ENCODE results near the genes IL36G and IL36RN.

DNA sequence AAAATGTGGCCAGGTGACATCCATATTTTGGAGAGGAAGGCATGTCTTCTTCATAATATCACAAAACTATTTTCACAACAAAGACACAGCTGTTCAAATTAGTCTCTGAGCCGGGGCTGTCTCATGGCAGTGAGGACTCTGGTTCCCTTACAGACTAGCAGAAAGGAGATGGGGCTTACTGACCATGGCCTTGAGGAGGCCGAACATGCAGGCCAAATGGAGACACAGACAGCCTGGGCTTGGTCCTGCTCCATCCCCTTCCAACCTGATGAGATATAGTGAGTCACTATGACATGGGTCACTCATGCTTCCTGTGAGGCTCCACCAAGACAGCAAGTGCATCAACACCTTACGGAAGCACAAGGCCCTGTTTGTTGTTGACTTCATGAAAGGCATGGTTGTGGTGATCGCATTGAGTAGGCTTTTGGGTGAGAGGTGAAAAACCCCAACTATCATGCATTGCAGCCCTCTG lies 9.8 kb downstream of the IL37 start:
- PRO-cap, 2 experiments = no peak in any of the 2 experiments

- PRO-cap, 2 experiments = no peak in any of the 2 experiments
Measured at GRCh38 chr2:112924772-112925345, 13.9 kb downstream of the IL37 start.

DNA sequence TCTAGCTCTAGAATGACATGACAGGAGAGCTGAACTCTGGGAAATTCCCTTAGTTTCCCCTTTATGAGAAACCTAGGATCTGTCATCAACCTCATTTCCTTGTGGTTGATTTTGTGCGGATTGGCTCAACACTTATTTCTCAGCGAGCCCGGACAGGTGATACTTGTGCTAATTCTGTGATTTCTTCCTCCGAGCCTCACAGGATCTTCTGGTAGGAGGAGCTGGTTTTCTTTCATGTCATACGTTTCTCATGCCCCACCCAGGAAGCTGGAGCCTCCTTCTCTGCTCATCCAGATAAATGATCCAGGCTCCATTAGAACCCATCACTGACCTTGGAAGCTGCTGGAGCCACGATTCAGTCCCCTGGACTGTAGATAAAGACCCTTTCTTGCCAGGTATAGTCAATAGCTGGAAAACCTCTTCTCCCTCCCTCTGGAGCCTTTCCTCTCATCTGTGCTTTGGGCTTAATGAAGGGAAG lies at the start of gene IL36G:
Gene IL36G (plus strand): TSS at position 323 of the 478 bp plus-strand sequence.
- PRO-cap, 2 experiments = no peak in any of the 2 experiments

DNA sequence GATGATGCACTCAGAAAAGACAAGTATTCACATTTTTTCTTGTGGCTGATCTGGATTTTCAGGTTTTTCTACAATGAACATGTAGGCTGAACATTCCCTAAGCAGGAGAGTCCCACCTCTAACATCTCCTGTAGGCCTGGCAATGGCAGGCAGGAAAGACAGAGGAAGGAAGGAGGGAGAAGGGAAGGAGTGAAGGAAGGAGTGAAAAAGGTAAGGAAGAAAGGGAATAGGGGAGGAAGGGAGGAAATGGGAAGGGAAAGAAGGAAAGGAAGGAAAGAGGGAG lies 523 bp upstream of the IL36RN start:
- PRO-cap, 2 experiments = no peak in any of the 2 experiments

DNA sequence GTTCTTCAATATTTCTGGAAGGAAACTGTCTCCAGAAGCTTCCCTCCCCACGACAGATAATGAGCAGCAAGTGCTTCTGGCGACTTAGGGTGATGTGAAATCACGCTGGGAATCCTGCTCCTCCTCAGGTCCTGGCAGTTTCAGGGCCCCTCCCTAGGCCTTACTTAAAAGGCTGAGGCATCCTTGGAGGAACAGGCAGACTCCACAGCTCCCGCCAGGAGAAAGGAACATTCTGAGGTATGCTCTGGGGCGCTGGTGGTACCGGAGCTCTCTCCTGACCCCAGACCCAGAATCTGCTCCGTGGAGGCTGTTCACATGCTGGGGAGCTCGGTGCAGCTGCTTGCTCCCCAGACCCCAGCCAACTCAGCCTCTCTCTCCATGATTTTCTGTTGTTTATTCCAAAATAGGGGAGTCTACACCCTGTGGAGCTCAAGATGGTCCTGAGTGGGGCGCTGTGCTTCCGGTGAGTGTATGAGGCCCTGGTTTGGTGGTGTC lies at the start of gene IL36RN:
Gene IL36RN (plus strand): TSS at position 194 of the 495 bp plus-strand sequence.
- PRO-cap, 2 experiments = no peak in any of the 2 experiments

GRCh38 chr2:113078327-113078794 lies 10.6 kb downstream of the IL1F10 start:
- PRO-cap, 2 experiments = no peak in any of the 2 experiments

GRCh38 chr2:113088618-113088950 lies 20.8 kb downstream of the IL1F10 start:
- PRO-cap, 2 experiments = no peak in any of the 2 experiments

- PRO-cap, 2 experiments = no peak in any of the 2 experiments
Measured at GRCh38 chr2:113128239-113129113, 1.1 kb downstream of the IL1RN start.

- PRO-cap, 2 experiments = no peak in any of the 2 experiments
Measured at GRCh38 chr2:113157920-113158442, 15.8 kb upstream of the PSD4 start.

- PRO-cap, 2 experiments = no peak in any of the 2 experiments
Measured at GRCh38 chr2:113158443-113158872, 15.3 kb upstream of the PSD4 start.

GRCh38 chr2:113158886-113159521 lies 14.8 kb upstream of the PSD4 start:
- PRO-cap, 2 experiments = no peak in any of the 2 experiments

GRCh38 chr2:113212213-113213072 lies 38.7 kb downstream of the PSD4 start:
- PRO-cap, 2 experiments = peak in 1 of 2 experiments; most common plus-strand start chr2:113212793 (in 1); most common minus-strand start chr2:113212717 (in 1)

DNA sequence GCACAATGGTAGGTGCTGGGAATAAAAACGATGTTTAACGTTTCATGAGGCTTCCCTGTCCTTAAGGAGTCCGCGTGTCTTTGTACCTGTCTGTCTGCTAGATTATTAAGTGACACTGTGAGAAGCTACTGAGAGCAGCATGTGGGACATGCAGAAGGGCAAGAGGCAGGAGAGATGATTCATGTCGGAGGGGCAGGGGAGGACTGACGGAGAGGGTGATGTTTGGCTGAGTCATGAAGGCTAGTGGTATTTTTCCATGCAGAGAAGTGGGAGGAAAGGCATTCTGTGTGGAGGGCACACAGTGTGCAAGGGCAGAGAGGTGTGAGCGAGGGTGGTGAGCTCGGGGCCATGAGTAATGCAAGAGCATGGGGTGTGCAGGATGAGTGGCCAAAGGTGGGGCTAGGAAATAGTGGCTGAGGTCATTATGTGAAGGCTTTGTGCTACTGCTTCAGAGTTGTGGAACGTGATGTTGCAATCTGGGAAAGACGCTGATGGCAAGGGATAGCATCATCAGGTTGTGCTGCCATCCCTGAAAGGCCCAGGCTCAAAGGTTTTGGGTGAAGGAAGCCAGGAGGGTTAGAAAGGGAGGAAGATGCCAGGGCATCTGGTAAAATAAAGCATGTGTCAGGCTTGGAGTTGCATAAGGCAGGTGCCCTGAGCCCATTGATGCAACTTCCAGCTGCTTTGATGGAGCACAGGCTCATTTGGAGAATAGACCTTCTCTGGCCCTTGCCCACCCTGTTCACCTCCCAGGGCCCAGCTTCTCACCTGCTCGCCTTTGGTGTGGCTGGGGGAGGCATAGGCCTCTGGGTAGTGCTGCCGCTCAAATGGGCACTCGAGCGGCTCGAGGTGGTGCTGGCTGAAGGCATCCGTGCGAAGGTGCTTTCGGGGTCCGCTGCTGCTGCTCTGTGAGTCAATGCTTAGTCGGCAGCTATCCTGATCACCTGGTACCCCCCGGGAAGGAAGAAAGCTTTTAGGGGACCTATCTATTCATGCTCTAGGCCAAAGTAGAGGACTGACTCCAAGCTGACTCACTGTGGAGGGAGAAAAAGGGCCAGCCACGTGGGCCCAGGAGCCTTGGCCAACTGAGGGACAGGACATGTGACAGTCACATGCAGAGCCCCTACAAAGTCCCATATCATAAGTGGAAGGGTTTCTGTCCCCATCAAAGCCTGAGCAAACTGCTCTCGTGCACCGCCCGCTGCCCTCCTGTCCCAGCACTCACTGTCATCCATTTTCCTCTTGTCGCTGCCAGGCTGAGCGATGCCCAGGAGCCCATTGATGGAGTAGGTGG lies 37.5 kb downstream of the PAX8 start:
- PRO-cap, 2 experiments = peak in 1 of 2 experiments; most common plus-strand start position 474 of the sequence (in 1); most common minus-strand start position 205 of the sequence (in 1)

DNA sequence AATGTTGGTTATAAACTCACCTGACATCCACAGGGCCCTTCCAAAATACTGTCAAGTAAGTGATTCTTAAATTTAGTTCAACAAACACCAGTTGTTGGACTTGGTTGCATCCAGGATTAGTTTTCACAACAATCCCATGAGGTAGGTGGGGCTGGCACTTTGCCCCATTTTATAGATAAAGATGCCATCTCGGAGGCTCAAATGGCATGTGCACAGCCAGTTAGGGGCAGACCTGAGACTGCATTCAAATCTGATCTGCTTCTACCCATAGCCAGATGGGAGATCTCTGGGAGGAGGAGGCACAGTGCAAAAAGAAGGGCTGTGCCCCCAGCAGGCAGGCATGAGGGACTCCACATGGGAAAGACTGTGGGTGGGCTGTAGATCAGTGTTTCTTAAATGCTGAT lies 15.3 kb downstream of the PAX8 start:
- PRO-cap, 2 experiments = no peak in any of the 2 experiments

GRCh38 chr2:113264155-113265378 lies 14.2 kb downstream of the PAX8 start:
- PRO-cap, 2 experiments = no peak in any of the 2 experiments

GRCh38 chr2:113843301-113843759 lies 46.6 kb upstream of the ACTR3 start:
- PRO-cap, 2 experiments = no peak in any of the 2 experiments

- PRO-cap, 2 experiments = no peak in any of the 2 experiments
Measured at GRCh38 chr2:113921366-113922593, 31.9 kb downstream of the ACTR3 start.

DNA sequence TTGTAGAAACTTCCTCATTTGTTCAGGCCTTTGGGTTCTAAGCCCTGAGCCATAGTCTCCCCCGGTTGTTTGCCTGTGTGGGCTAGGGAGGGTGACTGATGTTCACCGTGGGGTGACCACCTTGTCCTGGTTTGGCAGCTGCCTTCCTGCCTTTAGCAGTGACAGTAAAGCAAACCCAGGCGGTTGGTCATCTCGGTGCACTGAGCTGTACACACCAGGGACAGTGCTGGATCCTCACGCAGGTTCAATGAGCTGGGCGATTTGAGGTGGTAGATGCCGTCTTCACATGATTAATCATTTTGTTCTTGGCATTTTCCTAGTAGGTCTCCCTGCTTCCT lies 88.4 kb downstream of the ACTR3 start:
- PRO-cap, 2 experiments = no peak in any of the 2 experiments

DNA sequence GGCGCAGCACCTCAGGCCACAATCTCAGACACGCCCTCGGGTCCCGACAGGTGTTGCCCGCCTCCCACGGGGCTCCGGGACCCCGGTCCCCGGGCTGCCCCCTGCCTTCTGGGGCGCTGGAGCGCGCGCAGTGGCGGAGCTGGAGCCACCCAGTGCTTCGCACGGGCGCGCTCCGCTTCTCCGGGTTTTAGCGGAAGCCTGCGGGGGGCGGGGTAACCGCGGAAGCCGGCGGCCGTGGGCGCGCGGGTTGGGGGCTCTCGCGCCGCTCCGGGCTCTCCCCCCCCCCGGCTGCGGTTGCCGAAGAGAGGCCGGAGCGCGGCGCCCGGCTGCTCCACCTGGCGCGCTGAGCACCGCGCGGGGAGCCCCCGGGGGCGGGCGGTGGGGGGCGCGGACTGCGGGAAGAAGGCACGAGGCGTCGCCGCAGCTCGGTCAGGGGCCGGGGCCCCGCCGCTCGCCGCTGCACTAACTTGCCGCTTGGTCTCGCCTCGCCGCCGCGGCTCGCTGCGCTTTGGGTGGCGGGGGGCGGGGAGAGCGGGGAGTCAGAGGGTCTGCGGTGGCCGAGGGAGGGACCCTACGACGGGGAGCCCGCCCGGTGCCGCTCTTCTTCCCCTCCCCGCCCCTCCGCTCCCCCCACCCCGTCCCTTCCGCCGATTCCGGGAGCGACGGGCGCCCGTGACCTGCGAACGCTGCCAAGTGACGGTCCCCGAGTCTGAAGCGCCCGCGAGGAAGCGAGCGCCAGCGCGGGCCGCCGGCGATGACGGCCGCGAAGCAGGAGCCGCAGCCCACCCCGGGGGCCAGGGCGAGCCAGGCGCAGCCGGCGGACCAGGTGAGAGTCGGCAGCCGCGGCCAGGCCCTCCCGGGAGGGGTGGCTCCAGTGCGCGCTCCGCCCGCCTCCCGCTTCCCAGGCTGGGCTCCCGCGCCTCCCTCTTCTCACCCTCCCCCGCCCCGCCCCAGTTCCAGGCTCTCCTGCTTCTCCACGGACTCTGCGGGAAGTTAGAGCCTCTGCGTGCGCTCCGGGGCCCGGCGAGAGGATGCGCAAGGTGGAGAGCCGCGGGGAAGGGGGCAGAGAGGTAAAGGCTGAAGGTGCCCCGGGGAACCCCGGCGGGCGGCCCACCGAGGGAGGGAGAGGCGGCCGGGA lies 719.1 kb downstream of the DPP10 start:
- PRO-cap, 2 experiments = no peak in any of the 2 experiments

GRCh38 chr2:115360698-115361058 lies 918.2 kb downstream of the DPP10 start:
- PRO-cap, 2 experiments = no peak in any of the 2 experiments